ENCODE data around the genes ZC2HC1C and JDP2.

DNA sequence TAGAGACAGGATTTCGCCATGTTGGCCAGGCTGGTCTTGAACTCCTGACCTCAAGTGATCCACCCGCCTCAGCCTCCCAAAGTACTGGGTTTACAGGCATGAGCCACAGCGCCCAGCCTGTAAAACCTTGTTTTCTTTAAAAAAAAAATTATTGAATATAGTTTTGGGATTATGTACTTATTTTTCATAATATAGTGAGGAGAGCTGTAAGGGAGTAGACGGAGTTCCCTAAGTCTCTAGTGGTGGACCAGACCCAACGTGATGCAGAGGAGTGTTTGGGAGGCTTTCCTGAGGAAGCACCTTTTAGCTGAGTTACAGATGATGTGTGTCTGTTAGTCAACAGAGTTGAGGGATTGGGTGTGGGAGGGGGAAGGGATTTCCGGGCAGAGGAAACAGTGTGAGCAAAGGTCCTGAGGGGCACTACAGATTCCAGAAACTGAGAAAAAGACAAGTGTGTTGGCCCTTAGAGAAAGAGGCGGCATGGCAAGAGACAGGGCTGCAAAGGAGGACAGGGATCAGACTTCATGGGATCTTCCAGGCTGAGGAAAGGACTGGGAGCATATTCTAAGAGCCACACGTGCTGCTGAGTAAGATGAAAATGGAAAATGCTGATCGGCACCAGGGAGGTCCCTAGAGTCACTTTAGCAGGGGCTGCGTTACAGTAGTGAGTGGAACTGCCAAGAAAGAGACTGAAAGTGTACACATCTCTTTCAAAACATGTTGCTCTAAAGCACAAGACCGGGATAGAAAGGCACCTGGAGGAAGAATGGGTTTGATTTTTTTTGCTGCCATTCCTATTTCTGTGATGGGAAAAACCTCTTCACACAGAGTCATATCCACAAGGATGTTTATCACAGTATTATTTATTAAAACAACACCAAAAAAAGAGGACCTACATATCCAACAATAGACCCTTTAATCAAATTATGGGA lies 9.4 kb upstream of the RPS6KL1 start:
- PRO-cap, result no peak

DNA sequence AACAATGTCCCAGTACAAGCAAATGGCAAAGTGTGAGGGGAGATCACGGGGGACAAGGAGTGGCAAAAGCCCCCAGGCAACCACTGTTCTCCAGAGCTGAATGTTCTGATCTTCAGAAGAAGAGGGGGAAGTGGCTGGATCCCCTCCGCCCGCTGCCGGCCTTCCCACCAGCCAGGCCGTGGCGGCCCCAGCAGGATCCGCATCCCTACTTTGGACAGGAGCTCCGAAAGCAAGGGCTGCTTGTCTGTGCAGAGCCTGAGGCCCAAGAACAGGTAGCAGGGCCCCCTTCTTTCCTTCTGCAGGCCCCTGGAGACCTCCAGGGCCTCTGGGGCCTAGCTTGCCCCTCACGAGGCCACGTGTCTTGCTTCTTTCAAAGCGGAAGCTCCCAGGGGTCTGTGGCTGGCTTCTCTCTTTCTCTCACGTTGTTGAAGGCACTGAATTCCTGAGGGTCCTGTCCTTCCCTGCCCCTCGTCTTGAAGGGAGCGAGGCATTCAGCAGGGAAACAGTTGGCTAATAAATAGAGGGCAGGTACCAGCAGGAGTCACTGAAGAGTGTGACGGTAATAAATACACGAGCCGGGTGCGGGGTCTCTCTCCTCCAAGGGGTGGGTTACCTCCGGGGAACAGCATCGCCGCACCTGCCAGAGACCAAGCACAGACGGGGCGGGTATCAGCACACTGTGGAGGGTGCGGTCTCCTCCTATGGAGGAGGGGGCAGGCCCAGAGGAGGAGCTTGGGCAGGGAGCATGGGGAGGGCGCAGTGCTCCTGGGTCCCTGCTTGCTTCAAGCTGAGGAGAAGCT lies 13.1 kb downstream of the PGF start:
- PRO-cap, result no peak

GRCh38 chr14:74948155-74948971 lies 7.0 kb downstream of the PGF start:
- PRO-cap, result no peak

GRCh38 chr14:74964046-74964331 lies 8.6 kb upstream of the PGF start:
- PRO-cap, result no peak

DNA sequence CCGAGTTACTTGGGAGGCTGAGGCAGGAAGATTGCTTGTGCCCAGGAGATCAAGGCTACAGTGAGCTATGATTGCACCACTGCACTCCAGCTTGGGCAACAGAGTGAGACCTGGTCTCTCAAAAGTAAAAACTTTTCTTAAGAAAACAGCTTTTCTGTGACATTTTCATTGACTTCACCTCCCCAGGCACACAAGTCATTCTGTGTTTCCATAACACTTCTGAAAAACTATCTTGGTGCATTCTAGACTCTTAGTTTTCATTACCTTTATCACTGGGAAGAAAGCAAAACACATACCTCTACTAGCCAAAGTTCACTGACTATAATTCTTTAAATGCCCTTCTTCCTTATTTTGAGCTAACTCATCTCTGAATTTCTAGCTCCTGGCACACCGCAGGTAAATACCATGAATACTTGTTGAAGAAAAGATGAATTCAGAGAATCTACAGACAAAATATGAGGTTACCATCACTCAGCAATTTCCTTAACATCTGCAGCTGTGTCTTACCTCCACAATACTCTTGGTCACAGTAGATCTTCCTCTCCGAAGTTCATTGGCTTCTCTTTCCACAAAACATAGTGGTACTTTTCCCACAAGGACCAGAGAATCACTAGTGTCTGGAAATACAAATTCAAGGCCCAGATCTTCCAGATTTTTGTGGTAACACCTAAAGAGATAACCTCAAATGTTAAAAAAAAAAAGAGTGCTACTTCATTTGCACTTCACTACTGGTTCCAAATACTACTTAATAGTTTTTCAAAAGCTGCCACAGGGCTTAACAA lies 21.0 kb downstream of the MLH3 start:
- PRO-cap, result no peak

DNA sequence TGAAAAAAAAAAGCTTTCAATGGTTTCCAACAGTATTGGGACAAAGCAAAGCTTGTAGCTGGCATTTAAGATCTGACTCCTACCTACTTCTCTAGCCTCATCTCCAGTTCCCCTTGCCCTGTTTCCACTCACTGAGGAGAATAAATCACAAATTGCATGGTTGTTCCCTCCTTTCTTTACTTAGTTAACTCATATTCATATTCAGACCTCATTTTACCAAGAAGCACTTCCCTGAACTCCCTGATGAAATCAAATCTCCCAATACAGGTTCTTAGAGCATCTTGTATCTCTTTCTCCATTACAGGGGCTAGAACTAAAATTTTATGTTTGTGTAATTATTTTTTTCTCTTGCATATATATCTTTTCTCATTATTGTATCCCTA lies 14.2 kb downstream of the MLH3 start:
- PRO-cap, result no peak

- PRO-cap, result bidirectional peak, plus-strand start at chr14:75069228, minus-strand start at chr14:75069243; bidirectional peak, plus-strand start at chr14:75069673, minus-strand start at chr14:75069486
These were observed at the start of gene ZC2HC1C for GRCh38 chr14:75068943-75070164. Gene ZC2HC1C, plus strand, starts transcription at chr14:75069641.

GRCh38 chr14:75229318-75229976 lies 49.2 kb upstream of the FOS start:
- PRO-cap, result no peak

DNA sequence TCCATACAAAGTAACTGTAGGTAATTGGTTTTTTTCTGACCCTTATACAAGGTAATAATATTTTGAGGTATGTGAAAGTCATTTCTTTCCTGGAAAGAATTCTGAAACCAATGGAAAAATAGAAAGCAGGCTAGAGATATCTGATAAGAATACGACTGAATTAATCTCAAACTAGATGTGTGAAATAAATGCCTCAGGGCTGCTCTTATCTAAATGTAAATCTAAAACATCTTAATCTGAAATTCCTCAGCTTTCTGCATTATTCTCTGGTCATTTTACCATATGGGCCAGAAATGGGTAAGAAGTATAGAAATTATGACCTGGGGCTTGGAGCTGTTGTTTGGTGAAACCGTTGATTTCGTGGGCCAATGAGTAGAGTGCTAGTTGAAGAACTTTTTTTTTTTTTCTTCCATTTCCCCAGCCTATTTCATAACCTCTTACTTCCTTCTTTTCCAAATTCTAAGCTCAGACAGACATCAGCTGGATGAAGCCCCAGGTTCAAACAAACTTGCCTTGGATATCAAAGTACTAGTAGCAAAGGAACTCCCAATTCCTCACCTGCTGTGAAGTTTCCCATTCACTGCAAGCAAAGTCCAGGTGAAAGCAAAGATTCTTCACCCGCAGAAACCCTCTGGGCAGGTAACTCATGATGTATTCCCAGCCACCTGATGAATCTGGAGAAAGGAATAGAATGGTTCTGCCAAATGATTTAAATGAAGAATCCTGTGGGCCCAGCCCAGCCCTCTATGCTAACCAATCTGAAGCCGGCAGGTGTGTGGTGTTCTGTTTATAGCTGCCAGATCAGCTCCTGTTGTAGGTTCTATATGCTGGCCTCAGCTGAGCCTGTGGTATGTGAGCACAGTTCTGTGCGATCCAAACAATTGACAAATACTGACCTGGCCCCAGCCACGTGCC lies 9.7 kb upstream of the FOS start:
- PRO-cap, result unidirectional peak, plus-strand start at position 455 of the sequence

- PRO-cap, result bidirectional peak, plus-strand start at chr14:75294404, minus-strand start at chr14:75294069
These were observed 15.8 kb downstream of the FOS start for GRCh38 chr14:75294243-75295036.

DNA sequence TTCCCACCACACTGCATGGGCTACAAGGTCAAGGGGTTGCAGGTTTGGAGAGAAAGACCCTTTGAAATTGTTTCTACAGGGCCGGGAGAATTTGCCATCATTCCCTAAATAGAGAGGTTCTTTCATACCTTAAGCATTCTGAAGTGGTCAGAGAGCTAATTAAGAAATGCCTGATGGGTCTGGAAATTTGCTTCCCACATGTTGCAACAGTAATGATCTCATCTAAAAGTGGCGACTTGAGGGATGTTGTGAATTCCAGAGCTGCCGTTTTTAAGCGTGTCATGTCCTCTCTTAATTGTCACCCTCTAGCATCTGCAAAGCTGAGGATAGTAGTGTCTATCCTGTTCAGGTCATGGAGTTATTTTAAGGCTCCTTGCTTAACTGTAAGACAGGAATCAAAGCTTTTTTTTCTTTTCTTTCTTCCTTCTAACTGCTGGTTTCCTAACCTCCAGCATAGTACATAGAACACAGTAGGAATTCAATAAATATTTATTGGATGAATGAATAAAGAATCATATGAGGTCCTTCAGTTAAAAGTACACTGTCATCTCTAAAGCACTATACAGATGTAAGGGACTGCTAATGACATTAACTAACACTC lies 60.5 kb downstream of the FOS start:
- PRO-cap, result no peak

- PRO-cap, result bidirectional peak, plus-strand start at chr14:75428037, minus-strand start at chr14:75427932
These were observed at the start of gene JDP2 for GRCh38 chr14:75427564-75428168. Gene JDP2, plus strand, starts transcription at chr14:75428022.

GRCh38 chr14:75428853-75429348 lies 1.1 kb downstream of the JDP2 start:
- PRO-cap, result no peak

DNA sequence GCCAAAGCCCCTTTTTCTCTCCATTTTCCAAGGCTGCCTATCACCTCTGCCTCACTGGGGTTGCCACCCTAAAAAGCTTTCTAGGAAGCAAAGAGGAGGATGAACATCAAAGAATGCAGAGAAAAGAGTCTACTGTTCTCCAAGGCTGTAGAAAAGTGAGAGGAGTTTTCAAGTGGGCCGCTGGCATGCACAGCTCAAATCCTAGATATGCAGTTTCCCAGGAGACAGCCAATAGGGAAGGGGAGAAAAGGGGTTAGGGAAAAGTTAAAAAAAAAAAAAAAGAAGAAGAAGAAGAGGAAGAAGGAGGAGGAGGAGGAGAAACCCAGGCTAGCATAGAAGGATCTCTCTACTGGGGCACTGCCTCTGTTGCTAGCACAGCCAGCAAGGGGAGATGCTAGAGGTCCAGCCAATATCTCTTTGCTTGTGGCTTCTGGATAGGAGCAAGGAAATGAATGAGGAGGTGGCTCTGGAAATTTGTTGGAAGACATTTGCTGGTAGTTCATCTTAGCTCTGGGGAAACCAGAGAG lies 737 bp downstream of the BATF start:
- PRO-cap, result no peak

GRCh38 chr14:75559754-75560352 lies 18.6 kb upstream of the FLVCR2 start:
- PRO-cap, result no peak

DNA sequence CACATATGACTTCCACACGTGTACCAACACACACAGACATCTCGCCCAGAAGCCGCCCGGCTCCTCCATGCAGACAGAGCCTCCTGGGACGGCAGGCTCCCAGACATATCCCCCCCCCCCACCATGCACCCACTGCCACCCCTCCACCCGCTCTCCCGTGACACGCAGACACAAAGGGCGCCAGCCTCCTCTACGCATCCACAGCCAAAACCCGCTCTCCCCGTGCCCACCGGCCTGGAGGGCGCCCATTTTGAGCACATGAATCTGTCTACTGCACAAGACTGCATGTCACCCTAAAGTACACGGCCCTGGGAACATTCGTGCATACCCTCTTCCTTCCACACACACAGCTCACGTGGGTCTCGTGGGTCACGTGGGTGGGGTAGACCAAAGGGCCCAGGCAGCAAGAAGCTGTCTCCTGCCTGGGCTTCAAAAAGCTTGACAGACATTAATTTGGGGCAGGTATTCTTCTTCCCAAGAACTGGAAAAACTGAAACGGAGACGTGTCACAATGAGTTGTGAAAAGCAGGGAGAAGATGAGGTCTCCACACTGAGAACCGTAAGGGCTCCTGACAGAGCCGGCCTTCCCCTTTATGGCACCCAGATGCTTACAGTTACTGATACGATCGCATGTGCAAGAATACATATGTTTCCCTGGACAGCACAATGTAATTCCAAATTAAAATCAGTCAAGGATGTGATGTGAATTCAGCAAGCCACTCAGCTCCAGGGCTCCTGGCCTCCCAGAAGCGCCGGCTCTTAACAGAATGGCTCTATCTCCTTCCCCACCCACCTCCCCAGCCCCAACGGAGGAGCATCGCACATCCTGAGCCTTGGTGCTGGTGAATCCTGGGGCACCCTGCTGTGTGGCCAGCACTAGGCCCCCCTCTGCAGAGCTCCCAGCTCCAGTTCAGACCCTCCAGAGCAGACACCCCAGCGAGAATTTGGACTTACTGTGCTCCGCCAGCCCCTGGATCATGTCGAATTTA lies 1.9 kb downstream of the TGFB3 start:
- PRO-cap, result bidirectional peak, plus-strand start at position 372 of the sequence, minus-strand start at position 300 of the sequence

- PRO-cap, result no peak
These were observed 11.1 kb downstream of the IFT43 start for GRCh38 chr14:75996672-75997125.

GRCh38 chr14:76781961-76783127 lies 21.1 kb downstream of the VASH1 start:
- PRO-cap, result no peak

DNA sequence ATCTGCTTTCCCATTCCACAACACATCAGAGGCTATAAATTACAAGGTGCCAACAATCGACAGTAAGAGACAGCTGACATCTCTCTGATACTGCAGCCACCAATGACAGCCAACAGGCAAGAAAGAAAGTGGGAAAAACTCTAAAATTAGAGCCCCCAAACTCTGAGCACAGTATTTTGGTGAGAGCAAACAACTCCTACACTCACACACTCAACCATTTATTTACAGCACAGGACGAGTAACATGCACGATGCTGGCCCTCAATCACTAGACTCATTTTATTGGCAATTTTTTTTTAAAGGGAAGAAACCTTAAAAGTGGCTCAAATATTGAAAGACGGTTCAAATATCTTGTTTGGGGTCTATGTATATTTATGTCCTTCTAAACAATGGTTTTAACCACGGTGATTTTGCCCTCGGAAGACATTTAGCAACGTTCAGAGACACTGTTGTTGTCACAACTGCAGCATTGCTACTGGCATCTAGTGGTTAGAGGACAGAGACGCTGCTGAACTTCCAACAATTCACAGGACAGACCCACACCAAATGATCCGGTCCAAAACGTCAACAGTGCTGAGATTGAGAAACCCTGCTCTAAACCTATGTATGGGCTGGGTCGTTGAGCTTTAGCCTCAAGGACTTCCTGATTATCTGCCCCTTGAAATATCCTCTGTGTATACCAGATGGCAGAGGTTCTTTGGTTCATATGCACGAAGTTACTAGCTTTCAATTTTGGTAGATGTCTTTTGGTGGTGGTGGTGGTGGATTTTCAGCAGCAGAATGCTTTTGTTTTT lies 1.8 kb downstream of the ANGEL1 start:
- PRO-cap, result no peak

GRCh38 chr14:76828781-76829543 lies 2.8 kb downstream of the LRRC74A start:
- PRO-cap, result no peak

Data from tibial artery (tissue), 1 donor.